Endodermal cell (in vitro differentiated cells): ENCODE measurements around the gene ZNRF4.

DNA sequence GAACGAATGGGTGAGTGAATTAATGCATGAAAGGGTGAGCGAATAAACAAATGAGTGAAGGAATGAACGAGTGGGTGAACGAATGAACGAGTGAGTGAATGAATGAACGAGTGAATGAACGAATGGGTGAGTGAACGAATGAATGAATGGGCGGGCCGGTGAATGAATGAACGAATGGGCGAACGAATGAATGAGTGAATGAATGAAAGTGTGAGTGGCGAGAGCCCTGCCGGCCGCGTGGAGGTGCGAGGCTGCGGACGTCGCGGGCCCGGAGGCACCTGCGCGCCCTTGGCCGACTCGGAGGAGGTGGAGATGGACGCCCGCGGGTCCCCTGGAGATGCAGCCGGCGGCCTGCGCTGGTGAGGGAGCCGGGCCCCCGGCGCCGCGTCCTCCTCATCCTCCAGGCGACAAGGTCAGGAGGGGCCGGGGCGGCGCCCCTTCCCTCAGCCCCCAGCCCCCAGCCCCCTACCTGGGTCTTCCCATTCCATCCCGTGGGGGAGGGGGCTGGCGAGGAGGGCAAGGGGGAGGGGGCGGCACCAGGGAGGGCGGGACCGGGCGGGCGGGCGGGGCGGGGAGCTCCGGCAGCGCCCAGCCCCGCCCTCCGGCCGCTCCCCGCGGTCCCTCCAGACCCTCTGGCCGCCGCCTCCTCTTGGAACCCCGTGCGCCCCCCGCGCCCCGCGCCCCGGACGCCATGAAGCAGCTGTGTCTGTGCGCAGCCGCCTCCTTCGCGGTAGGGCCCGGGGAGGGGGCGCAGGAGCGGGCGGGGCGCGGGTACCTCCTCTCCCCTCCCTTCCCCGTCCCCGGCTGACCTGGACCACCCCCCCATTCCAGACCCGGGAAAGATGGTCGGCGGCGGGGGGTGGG is 15.5 kb downstream of the ANKRD24 start:
- PRO-cap, result no peak

GRCh38 chr19:4268152-4268947 is 10.7 kb upstream of the SHD start:
- PRO-cap, result no peak

- PRO-cap, result no peak
Observed at GRCh38 chr19:4358861-4360149, 15.9 kb downstream of the MPND start.

- PRO-cap, result no peak
Observed at GRCh38 chr19:4387209-4388020, 12.9 kb downstream of the SH3GL1 start.

DNA sequence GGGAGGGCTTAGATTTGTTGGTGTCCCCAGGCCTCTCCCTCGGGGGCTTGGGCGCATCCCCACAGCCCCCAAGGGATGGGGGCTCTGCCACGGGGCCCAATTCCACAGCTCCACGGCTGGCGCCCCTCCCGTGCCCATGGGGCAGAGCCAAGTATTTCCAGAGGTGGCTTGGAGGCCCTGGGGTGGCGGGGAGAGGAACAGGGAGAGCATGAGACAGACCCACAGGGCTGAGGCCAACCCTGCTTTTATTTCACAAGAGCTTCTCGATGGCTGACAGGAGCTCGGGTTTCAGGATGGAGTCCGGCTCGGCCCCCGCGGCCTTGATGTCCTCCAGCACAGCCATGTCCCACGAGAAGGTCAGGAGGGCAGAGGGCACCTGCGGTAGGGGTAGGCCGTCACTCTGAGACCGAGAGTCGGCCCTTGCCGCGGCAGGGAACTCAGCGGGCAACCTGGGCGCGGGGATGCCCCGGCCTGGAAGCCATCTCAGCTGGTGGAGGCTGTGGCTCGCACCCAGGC is 12.3 kb downstream of the UBXN6 start:
- PRO-cap, result no peak

DNA sequence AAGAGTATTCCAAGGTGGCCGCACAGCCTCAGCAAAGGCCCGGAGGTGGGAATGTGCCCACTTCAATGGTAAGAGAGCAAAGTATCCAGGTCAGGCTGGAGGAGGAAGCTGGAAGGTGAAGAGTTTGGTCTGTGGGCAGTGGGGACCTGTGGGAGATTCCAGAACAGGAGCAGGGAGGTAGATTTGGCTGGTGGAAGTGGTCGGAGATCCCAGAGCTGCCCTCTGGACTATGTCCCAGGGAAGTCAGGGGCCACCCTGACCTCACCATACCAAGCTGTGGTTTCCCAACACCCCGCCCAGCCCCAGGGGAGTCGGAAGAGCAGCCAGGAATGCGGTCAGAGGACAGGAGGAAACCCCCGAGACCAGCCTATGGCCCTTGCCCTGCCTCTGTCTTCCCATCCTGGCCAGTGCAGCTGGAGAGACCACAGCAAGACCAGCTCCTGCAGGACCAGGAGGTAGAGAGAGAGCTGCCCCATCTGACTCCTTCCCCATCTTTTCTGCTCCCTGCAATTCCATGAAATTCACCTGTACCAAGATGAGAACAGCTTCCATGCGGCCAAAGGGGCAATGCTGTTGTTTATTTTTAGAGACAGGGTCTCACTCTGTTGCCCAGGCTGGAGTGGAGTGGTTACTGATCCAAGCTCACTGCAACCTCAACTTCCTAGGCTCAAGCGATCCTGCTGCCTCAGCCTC is 3.3 kb upstream of the PLIN4 start:
- PRO-cap, result no peak

- PRO-cap, result no peak
Observed at GRCh38 chr19:4541397-4542021, 1.7 kb upstream of the LRG1 start.

DNA sequence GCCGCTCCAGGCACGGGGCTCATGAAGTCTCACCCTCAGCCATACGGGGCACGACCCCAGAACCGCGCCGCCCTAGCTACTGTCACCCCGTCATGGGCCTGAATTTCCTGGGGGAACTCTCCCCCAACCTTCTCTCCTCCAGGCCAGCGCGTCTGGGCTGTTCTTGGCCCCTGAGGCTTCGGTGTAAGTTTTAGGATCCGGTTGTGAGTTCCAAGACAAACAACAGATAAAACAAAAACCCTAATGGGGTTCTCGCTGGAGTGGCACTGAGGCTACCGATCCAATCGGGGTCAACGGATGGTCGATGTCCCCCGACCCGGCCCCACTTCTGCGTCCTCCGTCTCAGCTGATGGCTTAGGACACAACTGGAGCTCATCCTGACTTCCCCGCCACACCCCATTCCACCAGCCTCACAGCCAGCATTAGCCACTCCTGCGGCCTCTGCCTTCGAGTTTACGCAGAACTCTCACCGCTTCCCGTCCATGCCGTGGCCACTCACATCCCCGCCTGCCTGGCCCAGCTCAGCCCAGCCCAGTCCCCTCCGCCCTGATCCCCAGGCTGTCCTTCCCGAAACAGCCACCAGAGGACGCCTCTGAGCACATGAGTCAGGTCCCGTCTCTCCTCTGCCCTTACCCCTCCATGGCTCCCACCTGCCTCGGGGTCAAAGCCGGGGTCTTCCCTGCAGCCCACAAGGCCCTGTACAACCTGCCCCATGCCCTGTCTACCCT is 7.8 kb upstream of the SEMA6B start:
- PRO-cap, result no peak

DNA sequence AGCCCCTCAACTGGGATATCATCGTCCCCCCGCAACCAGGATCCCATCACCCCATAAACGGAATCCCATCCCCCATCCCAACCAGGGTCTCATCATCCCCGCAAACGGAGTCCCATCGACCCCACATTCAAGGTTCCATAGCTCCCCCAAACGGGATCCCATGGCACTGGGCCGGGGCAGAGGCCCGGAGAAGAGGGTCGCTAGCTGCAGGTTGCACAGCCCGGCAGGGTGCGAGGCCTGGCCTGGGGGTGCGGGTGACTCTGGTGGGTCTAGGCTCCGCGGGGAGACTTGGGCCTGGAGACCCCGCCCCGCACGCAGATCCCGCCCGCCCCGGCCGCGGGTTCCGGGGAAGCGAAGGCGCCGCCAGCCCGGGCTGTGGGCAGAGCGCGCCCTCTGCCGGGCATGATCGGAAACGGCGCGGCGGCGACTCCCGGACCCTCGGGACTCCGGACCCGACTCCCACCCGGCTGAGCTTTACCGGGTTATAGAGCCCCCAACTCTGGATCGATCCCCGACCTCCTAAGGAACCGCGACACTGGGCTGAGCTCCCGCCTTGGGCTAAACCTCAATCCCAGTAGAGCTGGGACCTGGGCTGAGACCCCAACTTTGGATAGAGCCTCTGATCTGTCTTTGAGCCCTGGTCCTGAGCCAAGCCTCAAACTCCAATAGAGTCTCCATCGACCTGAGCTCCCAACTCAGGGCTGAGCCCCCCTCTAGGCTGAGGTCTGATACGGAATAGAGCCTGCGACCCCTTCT is 3.1 kb upstream of the TNFAIP8L1 start:
- PRO-cap, result bidirectional peak, plus-strand start at position 382 of the sequence, minus-strand start at position 262 of the sequence

- PRO-cap, result no peak
Observed at GRCh38 chr19:4800373-4801329, 9.1 kb downstream of the FEM1A start.

DNA sequence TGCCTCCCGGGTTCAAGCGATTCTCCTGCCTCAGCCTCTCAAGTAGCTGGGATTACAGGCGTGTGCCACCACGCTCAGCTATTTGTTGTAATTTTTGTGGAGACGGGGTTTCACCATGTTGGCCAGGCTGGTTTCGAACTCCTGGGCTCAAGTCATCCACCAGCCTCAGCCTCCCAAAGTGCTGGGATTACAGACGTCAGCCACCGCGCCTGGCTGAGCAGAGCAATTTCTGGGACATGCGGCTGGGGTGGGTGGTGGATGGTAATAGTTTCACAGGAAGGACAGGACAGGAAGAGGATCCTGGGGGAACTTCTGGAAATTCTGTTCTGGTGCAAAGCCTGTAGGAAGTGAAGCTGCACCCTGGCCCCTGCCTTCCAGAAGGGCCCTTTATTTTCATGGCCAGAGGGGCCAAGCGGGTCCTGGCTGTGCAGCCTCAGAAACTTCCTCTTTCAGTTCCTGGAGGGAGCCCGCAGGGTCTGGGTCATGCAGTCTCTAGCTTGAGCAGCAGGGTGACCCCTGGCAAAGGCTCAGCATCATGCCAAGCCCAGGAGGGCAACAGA is 15.6 kb downstream of the FEM1A start:
- PRO-cap, result no peak

DNA sequence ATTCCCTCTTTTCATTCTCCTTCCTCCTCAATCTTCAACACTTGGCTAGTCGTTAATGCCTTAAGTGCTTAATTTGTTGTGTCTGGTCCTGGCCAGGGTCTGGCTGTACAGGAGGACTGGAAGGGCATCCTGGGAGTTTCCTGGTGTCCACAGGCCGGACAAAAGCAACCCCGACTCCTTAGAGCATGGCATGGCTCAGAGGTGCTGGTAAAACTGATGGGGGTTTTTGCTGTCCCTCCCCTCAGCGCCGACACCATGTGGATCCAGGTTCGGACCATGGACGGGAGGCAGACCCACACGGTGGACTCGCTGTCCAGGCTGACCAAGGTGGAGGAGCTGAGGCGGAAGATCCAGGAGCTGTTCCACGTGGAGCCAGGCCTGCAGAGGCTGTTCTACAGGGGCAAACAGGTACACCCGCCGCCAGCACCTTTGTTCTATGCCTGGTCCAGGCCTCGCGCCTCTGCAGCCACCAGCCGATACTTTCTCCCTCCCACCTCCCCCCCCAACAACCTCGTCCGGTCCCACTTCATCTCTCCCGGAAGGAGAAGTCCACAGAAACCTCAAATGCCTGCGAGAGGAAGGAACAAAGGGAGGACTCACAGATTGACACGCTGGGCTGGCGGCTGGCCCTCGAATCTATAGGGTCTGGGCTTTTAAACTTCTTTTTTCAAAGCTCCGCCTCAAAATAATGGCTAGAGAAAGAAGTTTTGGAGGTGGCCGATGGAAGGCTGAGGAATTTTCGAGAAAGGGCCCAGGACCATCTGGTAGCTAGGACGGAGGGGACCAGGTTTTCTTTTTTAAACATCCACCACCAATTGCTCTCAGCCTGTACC is 1.5 kb downstream of the UHRF1 start:
- PRO-cap, result no peak

DNA sequence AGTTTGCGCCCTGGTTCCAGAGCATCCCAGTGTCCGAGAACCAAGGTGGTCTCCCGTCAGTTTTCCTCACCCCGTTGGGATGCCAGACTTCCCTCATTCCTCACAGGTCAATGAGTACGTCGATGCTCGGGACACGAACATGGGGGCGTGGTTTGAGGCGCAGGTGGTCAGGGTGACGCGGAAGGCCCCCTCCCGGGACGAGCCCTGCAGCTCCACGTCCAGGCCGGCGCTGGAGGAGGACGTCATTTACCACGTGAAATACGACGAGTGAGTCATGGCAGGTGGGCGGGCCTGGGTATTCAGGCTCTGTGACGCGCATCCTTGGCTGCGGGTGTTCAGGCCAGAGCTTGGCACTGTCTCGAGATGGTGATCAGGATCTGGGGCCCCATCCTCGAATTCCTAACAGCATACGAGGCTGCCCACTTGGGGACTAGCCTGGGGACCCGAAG is 21.3 kb downstream of the UHRF1 start:
- PRO-cap, result no peak

DNA sequence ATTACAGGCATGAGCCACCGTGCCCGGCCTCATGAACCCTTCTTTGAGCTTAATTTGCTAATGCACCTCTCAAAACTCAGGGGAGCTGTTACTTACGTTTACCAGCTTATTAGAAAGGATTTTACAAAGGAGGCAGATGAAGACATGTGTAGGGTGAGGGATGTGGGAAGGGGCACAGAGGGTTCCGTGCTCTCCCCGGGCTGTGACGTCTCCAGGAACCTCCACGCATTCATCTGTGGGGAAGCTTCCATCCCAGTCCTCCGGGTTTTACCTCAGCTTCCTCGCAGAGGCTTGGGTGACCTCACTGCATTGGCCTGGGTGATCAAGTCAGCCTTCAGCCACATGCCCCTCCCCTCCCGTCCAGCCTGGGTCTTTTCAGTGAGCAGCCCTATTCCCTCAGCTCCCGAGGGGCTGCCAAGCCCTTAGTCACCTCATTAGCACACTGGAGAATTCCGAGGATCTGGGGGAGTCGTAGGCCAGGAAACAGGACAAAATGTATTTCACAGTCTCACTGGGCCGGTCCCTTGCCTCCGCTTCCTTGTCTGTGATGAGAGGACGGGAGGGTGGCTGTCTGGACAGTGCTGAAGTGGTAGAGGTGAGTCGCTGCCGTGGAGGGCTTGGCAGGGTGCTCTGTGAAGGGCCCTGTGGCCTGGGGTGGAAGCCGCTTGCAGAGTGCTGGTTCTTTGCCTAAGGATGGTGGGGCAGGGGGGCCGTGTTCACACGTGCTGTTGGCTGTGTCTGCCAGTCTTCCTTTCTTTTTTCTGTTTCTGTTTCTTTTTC is 19.8 kb downstream of the KDM4B start:
- PRO-cap, result no peak

- PRO-cap, result no peak
Observed at GRCh38 chr19:5126781-5127198, 157.9 kb downstream of the KDM4B start.

DNA sequence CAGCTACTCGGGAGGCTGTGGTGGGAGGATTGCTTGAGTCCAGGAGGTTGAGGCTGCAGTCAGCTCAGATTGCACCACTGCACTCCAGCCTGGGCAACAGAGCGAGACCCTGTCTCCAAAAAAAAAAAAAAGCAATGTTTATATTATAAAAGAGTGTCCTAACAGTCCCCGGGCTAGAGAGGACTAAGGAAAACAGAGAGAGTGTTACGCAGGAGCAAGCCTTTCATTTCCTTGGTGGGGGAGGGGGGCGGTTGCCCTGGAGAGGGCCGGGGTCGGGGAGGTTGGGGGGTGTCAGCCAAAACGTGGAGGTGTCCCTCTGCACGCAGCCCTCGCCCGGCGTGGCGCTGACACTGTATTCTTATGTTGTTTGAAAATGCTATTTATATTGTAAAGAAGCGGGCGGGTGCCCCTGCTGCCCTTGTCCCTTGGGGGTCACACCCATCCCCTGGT is 184.0 kb downstream of the KDM4B start:
- PRO-cap, result no peak

- PRO-cap, result no peak
Observed at GRCh38 chr19:5215165-5215826, 125.3 kb downstream of the PTPRS start.

DNA sequence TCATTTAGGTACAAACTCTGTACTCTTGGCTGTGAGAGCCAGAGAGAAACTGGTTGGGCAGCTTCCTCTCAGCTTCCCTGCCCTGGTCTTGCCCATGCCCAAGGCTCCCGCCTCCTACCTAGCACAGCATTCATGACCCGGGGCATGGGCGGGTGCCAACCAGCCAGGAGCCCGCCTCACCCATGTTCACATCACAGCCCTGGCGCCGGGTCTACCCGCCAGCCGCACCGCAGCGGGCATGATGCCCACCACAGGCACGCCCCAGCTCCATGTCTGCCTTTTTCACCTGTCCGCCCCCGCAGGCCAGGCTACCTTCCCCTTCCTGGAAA is 42.2 kb downstream of the PTPRS start:
- PRO-cap, result no peak

DNA sequence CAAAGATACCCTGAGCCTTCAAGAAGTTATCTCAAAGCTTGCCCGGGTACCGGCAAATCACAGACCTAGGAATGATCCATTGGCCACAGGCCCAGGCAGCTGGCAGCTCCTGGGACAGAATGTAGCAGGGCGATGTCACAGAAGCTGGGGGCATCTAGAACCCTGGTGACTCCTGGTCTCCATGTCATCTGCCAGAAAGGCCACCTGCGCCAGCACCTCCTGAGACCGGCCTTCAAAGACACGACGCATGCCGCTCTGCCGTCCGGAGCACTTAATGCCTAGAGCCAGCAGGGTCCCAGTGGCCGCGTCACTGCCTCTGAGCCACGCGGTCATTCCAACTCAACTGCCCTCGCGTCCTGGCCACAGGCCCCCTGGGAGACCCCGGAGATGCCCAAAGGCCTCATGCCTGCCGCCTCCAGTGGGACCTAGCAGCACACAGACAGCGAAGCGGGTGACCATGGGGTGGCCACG is at the start of gene ZNRF4:
Gene ZNRF4, plus strand, starts transcription at position 173 of the 471 bp plus-strand sequence.
- PRO-cap, result no peak

DNA sequence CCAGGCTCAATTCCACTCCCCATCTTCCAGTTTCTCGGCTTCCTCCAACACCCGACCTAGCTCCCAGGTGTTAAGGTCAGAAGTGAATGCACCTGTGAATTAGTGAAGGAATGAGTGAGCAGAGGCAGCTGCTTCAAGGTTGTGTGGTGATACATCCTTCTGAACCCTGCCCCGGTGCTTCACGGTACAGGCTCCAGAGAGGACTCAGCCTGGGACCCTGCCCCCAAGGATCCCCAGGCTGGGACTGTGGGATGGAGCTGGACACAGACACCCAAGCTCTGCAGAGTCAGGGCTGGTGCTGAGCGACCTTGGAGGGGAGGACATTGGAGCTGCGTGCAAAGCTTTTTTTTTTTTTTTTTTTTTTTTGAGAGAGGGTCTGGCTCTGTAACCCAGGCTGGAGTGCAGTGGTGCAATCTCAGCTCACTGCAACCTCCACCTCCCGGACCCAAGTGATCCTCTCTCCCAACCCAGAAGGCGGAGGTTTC is 76.2 kb downstream of the SAFB2 start:
- PRO-cap, result no peak